Type B pancreatic cell (in vitro differentiated cells): Measurements from ENCODE around the genes C6orf47 and HSPA1A.

GRCh38 chr6:31416061-31416391, 12.6 kb downstream of the MICA start:
- PRO-cap = no peak

GRCh38 chr6:31493602-31494133, 4.3 kb upstream of the MICB start:
- PRO-cap = no peak

DNA sequence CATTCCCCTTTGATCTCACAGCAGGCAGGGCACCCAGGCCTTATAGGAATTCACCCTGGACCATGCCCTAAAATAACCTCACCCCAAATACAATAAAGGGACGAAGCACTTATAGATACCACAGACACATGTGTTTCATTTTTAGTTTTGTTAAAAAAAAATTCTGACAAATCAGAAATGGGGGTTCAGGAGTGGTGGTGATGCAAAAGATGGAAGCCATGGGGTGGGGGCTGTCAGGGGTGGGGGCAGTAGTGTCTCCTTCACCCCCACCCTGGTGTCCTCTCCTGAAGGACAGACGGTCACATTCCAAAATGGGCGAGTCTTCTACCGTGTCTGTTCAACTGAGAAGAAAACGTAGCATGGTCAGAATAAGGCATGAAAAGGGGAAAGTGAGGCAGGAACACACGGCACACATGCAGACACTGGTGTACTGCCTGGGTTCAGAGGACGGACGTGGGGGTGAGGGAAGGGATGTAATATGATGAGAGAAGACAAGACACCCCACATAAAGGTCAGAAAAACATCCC, 1.4 kb downstream of the MCCD1 start:
- PRO-cap = no peak

- PRO-cap = no peak
These were observed 4.3 kb downstream of the MCCD1 start for GRCh38 chr6:31533058-31533399.

- PRO-cap = unidirectional peak, minus-strand start at chr6:31534744
These were observed 5.8 kb downstream of the MCCD1 start for GRCh38 chr6:31534648-31534924.

GRCh38 chr6:31540628-31540936, 1.2 kb downstream of the DDX39B start:
- PRO-cap = no peak

DNA sequence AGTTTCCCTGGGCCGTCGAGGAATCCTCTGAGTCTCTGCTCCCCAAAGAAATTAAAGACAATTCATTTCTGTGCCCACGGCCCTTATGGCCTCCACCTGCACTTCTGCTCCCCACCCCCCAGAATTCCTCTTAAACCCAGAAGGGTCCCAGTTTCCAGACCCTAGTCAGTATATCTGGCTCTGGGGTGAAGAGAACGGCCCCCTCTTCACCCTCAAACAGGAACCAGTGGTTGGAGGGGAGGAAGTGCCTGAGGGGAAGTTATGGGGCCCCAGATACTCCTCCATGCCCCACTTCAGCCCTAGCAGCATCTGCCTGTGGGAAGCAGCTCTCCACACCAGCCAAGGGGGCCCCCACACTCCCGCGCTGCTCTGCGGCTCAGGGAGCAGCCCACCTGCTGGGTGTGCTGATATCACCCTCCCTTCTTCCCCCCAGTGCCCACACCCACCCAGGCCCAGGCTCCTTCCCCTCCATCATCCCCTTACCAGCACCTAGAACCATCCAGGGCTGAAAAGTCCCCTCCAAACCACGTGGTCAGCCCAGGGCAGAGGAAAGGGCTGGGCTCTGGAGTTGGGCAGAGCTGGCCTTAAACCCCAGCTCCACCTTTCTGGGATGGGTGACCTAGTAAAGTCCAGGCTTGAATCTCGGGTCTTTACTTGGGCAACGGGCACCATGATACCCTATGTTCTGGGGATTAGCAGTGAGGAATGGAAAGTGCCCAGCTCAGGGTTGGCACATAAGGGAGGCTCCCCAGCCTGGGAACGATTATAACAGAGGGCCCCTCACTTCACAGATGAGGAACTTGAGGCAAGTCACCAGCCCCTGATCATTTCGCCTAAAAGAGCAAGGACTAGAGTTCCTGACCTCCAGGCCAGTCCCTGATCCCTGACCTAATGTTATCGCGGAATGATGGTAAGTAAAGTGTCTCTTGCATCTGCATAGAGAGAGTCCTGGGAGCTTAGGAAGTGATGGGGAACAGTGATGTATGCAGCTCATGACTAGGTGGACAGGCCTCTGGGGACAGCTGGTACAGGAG, 649 bp downstream of the LST1 start:
- PRO-cap = no peak

DNA sequence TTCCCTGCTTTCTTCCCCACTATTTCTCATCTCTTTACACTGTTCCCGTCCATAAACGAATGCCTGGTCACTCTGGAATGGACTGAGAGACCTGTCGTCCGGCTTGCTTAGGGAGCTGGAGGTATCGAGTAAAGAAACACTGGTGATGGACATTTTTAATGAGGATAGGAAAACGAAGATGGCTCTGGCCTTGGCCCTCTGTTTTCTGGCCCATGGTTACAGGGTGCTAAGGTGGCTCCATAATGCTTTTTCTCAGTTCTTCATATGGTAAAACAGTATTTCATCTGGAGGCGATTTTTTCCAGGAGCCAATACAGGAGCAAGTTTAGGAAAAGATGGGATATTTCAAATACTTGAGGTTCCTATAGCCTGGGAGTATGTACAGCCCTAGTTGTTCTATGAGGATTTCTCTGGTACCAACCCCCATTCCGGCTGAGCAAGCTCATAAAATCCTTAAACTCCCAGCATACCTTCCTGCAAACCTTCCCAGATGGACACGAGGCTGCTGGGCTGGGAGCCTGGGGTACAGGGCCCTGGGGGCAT, 1.3 kb downstream of the PRRC2A start:
- PRO-cap = no peak

GRCh38 chr6:31630266-31630800, 9.8 kb downstream of the PRRC2A start:
- PRO-cap = no peak

GRCh38 chr6:31638746-31639407, 13.6 kb downstream of the BAG6 start:
- PRO-cap = no peak

- PRO-cap = bidirectional peak, plus-strand start at chr6:31660870, minus-strand start at chr6:31660755
These were observed at the start of gene C6orf47 for GRCh38 chr6:31660660-31661319. Gene C6orf47 (minus strand): TSS chr6:31660778.

DNA sequence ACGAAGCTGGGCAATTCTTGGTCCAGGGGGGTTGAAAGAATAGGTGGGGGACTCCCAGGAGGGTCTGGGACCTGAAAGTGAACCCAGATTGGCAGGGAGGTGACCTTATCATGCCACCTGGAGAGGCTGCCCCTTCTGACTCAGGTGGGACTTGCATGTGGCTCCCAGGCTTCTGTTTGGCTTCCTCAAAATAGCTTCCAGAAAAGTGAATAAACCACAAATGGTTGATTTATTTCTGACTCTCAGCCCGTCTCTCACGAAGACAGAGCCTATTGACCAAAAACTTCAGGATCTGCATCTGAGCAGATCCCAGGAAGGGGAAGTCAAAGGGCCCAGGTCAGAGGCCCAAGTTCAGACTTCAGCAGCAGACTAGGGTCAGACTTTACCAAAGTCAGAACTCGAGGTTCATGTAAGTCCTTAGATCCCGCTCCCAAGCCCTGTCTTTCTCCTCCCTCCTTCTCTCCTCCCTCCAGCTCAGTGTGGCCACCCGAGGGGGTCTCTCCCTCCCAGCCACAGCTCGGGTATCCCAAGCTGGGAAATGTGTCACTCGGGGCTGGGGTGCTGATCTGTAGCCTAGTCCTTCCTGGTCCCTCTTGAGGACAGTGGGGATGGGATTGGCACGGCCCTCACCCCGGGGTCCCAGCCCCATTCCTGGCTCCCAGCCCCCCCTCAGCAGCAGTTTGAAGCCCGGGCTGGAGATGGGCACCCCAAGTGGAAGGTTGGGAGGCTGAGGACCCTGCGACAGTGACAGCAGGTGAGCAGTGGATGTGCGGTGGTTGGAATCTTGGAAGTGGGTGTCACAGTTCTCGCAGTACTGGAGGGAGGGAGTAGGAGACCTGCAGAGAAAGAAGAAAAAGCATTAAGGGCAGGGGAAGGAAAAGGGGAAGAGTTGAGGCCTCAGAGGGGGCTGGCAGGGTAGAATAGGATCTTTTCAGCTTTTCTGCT, 1.6 kb upstream of the C6orf47 start:
- PRO-cap = no peak

DNA sequence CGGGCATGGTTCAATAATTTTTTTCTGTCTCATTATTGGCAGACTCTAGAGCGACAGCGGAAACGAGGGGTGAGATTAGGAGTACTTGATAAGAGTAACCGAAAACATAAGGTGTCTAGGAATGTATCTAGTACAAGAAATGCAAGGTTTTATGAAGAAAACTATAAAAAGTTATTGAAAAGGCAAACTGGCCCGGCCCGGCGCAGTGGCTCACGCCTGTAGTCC, 303 bp upstream of the ABHD16A start:
- PRO-cap = no peak

GRCh38 chr6:31711106-31711689, 4.0 kb upstream of the LY6G6D start:
- PRO-cap = no peak

- PRO-cap = no peak
These were observed 2.9 kb downstream of the CLIC1 start for GRCh38 chr6:31733135-31734091.

GRCh38 chr6:31760959-31761474, 1.4 kb upstream of the SAPCD1 start:
- PRO-cap = no peak

DNA sequence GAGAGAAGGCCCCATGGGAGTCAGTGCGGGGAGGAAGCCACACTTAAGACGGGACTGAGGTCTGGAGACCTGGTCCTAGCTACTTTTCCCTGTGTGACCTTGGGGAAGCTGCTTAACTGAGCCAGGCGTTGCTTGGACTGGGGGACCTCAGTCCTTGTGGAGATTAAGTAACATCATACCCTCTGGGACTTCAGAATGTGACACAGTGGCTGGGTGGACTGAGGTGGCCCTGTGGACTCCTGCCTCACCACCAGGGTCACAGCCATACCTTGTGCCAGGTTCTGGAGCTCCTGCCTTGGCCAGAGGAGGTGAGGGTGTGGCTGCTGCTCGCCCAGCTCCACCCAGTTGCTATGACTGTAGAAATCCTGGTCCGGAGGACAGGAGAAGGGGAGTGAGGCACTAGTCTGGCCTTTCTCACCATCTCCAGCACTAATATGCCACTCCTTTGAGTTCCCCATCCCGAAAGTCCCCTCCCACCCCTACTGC, 2.0 kb downstream of the VWA7 start:
- PRO-cap = no peak

DNA sequence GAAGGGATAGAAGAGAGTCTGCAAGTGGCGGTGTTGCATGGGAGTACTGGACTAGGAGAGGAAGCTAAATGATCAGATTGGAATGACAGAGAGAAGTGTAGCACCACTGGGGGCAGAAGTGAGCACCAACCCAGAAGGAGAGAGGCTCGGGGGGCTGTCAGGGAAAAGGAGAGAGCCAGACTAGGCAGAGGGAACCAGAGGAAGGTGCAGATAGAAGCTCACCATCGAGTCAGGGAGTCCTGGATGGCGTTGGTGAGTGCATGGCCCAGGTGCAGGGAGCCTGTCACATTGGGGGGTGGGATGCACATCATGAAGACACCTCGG, 4.2 kb downstream of the VARS1 start:
- PRO-cap = no peak

GRCh38 chr6:31814949-31816037, at the start of gene HSPA1A:
Gene HSPA1A (plus strand): TSS chr6:31815543.
- PRO-cap = bidirectional peak, plus-strand start at chr6:31815543, minus-strand start at chr6:31815352

GRCh38 chr6:31855643-31856167, 6.9 kb downstream of the NEU1 start:
- PRO-cap = no peak